ENCODE measurements around a stretch of chr17.

DNA sequence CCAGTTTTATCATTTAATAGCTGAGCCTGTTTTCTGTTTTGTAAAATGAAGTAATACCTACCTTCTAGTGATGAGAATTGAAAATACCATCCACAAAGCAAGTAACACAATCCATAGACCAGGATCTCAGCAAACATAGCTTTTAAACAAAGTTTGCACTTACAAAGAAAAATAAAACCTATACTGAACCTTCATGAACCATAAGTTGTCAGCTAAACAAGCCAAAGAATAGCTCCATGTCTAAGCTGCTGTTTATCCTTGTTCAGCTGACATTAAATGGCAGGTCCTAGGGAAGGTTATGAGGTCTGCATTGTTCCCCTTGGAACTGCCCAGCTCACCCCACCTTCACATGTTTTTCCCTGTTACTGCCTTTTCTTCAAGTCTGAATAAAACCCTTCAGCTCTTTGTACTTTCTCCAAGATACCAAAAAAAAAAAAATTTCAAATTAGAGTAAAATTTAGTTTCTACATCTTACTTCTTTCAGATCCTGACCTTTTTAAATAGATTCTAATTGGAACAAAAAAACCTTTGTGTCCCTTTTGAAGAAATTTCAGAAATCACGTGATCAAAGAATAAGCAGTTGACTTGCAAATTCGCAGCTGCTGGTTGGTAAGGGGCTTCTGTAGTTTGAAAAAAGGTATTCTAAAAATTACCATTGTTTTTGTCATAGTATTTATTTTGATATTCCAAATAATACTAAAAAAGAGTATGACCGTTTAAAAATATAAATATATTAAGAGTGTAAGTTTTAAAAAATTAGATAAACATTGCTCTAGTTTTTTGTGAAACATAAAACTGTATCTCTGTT, 71.8 kb downstream of the CDC27 start:
- PRO-cap, 2 experiments = no peak in any of the 2 experiments
- RAMPAGE, long total RNA, 5 experiments = no peak in any of the 5 experiments

DNA sequence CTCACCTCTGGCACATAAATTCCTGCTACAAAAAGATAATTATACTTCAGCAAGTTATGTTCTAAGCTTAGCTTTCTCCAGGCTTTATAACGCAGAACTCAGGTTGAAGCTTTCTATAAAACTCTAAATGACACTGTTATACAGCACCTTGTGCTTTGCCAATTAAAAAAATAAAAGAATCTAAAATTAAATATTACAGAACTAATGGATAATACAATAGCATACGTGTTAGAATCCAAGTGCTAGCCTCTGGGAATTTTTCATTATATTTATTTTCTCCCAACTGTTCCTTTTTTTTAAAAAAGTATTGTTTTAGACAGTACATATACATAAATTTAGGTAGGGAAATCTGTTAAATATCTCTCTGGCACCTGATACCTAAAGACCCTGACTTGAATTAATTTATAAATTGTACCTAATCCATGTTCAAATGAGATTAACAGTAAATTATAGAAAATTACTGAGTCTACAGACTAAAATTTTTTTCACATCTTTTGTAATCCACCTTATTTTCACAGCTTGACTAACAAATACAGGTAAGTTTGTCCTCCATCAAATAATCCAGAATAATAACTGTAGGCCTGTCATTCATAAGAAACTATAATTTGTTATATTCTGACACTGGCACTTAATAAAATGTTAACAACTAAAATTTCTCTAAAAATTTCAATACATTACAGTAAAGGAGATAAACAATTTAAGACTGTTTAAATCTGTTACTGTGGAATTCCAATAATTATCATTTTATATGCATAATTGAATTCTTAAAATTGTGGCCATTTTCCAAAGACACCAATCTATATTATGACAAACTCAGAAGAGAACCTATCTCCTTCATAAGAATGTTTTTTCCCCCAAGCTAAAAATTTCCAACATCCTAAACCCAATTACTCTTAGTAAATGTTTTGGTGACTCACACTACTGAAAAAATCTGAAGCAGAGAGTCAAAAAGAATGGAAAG, 69.9 kb downstream of the CDC27 start:
- PRO-cap, 2 experiments = no peak in any of the 2 experiments
- RAMPAGE, long total RNA, 5 experiments = no peak in any of the 5 experiments

GRCh38 chr17:47158715-47159297, 30.3 kb downstream of the CDC27 start:
- PRO-cap, 2 experiments = no peak in any of the 2 experiments
- RAMPAGE, long total RNA, 5 experiments = no peak in any of the 5 experiments

GRCh38 chr17:47218849-47219535, 9.8 kb downstream of the MYL4 start:
- PRO-cap, 2 experiments = no peak in any of the 2 experiments
- RAMPAGE, long total RNA, 5 experiments = no peak in any of the 5 experiments

DNA sequence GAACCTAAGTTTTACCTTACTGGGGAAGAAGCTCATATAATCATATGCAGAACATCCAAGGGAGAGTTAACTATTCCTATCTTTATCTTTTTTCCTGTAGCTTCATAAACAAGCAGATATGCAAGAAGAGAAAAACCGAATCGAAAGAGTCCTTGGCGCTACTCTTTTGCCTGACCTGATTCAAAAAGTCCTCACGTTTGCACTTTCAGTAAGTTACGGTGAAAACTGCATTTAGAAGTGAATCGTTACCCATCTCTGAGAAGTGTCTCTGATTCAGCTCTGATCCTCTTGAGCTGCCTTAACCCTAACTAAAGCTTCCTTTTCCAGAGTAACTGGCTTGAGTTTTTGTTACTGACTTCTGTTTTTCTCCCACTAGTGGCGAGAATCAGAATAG, 31.5 kb upstream of the KPNB1 start:
- PRO-cap, 2 experiments = no peak in any of the 2 experiments
- RAMPAGE, long total RNA, 5 experiments = no peak in any of the 5 experiments

DNA sequence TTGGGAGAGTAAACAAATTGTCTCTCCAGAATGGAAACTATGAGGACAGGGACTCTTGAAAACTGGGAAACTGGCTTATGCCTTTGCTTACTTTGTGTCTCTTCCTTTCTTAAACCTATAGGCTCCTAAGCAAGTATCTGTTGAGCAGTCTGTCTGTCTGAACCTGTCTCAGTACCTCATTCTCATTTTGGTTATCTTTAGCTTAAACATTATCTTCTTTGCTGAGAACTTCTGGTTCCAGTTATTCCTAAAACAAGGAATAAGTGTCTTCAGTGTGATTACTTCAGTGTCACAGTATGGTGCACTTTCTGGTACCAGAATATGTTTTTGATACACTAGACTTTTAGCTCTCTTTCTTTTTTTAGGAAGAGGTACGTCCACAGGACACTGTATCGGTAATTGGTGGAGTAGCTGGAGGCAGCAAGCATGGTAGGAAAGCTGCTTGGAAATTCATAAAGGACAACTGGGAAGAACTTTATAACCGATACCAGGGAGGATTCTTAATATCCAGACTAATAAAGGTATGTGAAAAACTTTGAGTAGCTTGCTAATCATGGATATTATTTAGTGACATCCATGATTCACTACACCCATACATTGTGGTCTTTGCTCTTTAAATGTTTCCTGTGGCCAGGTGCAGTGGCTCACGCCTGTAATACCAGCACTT, 30.9 kb upstream of the KPNB1 start:
- PRO-cap, 2 experiments = no peak in any of the 2 experiments
- RAMPAGE, long total RNA, 5 experiments = no peak in any of the 5 experiments

DNA sequence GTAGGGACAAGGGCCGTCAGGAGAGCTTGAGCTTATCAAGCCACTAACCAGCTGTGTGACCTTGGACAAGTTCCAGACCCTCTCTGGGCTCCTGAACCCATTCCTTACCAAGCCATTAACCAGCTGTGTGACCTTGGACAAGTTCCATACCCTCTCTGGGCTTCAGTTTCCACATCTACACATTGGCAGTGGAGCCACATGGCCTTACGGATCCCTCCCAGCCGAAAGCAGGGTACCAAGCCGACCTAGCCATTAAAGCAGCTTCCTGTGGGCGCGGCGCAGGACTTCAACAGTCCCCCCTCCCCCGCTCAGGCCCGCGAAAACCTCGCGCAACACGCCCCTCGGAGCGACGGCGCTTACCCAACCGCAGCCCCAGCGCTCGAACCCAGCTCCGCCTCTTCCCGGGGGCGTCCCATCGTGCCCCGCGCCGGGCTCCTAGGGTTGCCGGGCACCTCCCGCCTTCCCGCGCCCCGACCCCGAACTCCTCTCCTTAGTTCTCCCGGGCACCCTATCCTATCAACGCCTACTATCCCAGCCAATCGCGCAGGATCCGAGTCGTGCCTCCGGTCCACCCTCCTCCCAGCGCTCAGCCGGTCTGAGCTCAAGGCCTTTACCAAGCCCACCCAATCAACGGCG, 565 bp upstream of the KPNB1 start:
- PRO-cap, 2 experiments = peak in 2 of 2 experiments; most common plus-strand start position 415 of the sequence (in 1); most common minus-strand start position 229 of the sequence (in 1)
- RAMPAGE, long total RNA, 5 experiments = start-site peak on the minus strand in 1 of 5 experiments, centred at position 510 of the sequence, 50 reads per replicate

DNA sequence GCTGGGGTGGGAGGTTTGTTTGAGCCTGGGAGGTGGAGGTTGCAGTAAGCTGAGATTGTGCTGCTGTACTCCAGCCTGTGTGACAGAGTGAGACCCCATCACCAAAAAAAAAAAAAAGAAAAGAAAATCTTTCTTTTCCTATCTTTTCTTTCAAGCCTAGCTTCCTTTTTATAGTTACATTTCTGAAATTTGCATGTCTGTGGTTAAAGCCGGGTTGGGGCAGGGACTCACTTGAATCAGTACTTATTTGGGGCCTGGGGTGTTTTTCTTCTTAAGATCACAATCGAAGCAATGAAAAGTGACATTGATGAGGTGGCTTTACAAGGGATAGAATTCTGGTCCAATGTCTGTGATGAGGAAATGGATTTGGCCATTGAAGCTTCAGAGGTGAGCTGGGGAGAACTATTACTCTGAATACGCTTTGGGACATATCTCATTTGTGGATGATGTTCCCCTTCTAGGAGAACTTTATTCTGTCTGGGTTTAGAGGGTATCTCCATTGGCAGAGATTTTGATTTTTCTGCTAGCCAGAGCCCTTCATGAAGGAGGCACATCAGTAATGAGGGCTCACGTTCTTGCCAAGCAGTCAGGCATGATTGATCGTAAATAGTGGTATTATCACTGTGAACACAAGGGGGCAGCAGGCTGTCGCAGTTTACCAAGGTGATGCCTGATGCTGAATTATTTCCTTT, 14.3 kb downstream of the KPNB1 start:
- PRO-cap, 2 experiments = no peak in any of the 2 experiments
- RAMPAGE, long total RNA, 5 experiments = no peak in any of the 5 experiments

- PRO-cap, 2 experiments = no peak in any of the 2 experiments
- RAMPAGE, long total RNA, 5 experiments = no peak in any of the 5 experiments
Observed at GRCh38 chr17:47677643-47678673, 16.0 kb upstream of the TBKBP1 start.

DNA sequence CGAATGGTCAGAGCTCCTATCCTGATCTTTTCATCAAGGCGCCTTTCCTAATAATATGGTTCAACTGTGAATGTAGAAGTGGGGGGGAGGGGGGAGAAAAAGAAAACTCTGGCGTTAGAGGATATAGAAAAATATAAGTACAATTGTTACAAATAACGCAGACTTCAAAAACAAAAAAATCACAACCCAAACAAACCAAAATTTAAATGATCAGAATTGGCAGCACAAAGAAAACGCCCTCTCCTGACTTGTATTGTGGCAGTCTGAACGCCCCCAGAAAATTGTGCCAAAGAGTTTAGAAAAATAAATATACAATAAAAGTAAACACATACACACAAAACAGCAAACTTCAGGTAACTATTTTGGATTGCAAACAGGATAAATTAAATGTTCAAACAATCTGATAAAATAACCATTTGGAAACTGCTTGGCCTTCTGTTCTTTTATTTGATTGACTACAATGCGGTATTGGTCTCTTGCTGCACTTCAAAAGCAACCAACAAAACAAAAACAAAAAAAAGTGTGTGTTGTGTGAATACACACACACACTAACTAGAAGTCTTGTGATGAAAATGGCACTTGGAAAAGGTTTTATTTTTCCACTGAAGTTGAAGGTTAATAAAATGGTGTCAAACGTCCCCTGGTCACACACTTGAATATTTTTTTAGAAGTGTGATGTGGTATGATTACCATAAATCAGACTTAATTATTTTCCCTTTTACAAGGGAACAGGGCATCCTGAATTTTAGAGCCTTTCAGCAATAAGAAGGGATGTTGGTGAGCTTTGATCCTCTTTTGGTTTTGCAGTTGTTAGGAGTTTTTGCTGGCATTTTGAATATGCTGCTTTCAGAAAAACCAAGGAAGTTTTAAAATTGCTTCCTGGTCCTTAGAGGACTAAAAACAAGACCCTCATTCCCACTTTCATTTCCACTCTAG, 10.5 kb upstream of the TBKBP1 start:
- PRO-cap, 2 experiments = no peak in any of the 2 experiments
- RAMPAGE, long total RNA, 5 experiments = no peak in any of the 5 experiments

DNA sequence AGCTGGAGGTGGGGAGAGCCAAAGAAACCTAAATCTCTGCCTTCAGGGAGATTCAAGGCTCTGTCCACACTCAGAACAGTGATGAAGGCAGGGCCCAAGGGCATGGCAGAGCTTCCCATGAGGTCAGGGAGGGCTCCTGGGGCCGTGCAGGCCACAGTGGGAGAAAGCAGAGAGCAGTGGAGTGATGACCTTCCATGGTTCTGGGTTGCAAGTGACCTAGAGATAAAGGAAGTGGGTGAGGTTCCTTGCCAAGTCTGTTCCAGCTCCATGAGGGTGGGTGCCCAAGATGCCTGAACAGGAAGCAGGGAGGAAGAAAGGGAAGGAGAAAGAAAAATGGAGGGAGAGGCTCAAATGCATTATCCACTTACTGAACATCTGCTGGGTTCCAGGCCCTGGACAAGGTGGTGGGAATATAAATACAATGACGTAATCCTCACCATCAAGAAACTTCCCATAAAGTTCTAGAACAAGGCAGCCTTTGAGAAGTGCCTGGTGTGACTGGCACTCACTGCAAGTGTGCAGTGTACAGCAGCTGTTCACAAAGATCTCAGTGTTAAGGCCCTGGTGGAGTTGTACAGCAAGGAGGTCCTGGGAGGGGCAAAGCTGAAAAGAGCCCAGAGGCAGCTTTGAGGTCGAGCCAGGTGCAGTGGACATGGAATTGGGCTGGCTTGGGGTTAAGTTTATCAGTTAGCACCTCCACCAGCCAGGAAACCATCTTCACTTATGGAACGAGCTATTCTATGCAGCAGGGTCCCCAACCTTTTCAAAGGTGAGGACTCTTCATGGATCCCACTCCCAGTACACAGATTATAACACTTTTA, 13.4 kb downstream of the TBKBP1 start:
- PRO-cap, 2 experiments = no peak in any of the 2 experiments
- RAMPAGE, long total RNA, 5 experiments = no peak in any of the 5 experiments

GRCh38 chr17:47790728-47791588, 30.6 kb downstream of the OSBPL7 start:
- PRO-cap, 2 experiments = no peak in any of the 2 experiments
- RAMPAGE, long total RNA, 5 experiments = no peak in any of the 5 experiments

- PRO-cap, 2 experiments = no peak in any of the 2 experiments
- RAMPAGE, long total RNA, 5 experiments = no peak in any of the 5 experiments
Observed at GRCh38 chr17:47819894-47820901, 1.4 kb downstream of the OSBPL7 start.

DNA sequence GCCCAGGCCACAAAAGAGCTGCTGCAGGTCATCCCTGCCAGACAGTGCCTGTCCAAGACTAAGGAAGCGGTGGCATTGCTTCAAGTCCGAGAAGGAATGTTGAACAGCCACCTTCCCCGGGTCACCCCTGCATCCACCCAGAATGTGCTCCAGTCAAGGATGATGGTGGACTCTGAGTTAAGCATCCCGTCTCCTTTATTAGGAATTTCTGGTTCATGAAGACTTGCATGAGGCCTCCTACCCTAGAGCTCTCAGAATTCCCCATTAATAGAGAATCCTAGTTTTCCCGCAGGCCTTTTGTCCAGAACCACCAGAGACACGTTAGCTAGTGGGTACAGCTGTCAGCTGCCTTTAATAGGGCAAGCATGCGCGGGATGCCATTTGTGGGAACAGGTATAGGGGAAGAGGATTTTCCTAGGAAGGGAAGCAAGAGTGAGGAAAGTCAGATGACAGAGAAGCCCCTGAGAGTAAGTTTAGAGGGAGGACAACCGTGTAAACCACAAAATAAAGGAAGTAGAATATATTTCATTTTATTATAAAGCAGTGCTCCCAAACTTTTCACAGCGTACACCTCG, 1.4 kb upstream of the OSBPL7 start:
- PRO-cap, 2 experiments = no peak in any of the 2 experiments
- RAMPAGE, long total RNA, 5 experiments = no peak in any of the 5 experiments

GRCh38 chr17:48048449-48049497, 614 bp downstream of the NFE2L1 start:
- PRO-cap, 2 experiments = peak in 2 of 2 experiments; most common plus-strand start chr17:48048784 (in 1); most common minus-strand start chr17:48049120 (in 2)
- RAMPAGE, long total RNA, 5 experiments = start-site peak on the plus strand in 2 of 5 experiments, at chr17:48048773-48048813 at its widest, 401 to 548 reads per replicate

GRCh38 chr17:48111571-48112263, 4.2 kb downstream of the SNX11 start:
- PRO-cap, 2 experiments = no peak in any of the 2 experiments
- RAMPAGE, long total RNA, 5 experiments = no peak in any of the 5 experiments

DNA sequence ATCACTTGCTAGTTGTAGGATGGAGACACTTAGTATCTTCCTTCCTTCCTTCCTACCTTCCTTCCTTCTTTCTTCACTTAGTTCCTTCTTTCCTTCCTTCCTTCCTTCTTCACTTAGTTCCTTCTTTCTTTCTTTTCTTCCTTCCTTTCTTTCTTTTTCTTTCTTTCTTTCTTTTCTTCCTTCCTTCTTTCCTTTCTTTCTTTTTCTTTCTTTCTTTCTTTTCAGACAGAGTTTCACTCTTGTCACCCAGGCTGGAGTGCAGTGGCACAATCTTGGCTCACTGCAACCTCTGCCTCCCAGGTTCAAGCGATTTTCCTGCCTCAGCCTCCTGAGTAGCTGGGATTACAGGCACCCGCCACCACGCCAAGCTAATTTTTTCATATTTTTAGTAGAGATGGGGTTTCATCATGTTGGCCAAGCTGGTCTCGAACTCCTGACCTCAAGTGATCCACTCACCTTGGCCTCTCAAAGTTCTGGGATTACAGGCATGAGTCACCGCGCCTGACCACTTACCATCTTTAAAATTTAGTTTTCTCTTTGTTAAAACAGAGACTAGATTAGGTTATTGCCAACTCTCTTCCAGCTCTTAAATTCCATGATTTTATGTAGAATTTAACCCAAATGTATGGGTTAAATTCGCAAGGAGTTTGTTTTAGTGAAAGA, 91.9 kb downstream of the SKAP1 start:
- PRO-cap, 2 experiments = no peak in any of the 2 experiments
- RAMPAGE, long total RNA, 5 experiments = start-site peak on the minus strand in 1 of 5 experiments, centred at position 266 of the sequence, 14 reads per replicate

- PRO-cap, 2 experiments = no peak in any of the 2 experiments
- RAMPAGE, long total RNA, 5 experiments = no peak in any of the 5 experiments
Observed at GRCh38 chr17:48429065-48429546, 908 bp downstream of the SKAP1 start.

GRCh38 chr17:48526866-48527289, 3.9 kb downstream of the HOXB1 start:
- PRO-cap, 2 experiments = no peak in any of the 2 experiments
- RAMPAGE, long total RNA, 5 experiments = no peak in any of the 5 experiments

DNA sequence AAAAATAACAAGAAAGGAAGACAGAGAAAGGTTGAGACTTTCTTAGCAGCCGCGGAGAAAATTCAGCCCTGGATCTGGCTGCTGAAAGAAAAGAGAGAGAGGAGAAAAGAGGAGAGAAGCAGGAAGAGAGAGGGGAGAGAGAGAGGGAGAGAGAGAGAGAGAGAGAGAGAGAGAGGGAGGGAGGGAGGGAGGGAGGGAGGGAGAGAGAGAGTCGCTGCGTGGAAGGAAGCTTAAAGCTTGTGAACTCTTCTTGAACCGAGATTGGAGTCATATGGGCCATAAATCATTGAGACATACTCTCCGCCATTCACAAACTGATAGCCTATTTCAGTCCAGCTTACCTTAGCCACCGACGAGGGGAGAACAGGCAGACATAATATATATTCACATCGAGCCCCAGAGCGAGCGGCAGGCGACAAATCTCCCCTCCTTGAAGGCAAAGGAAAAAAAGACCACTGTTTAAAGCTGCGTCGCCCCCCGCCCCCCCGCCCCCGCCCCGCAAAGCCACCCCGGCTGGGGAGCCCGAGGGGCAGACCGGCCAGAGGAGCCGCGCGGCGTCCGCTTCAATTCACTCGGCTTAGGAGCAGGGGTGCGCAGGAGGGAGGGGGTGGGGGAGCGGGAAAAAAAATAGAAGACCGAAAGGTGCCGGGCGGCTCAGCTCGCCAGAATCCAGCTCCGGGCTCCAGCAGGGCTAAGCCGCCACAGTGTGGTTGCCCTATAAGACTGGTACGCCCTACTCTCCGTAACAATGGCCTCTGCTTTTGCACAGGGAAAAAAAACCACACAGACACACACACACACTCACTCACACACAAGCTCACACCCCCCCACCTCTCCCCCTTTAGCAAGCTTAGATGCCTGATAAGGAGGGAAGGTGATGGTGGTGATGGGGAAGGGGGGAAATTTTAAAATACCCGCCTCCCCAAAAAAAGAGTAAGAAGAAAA, 10.6 kb upstream of the HOXB2 start:
- PRO-cap, 2 experiments = peak in 1 of 2 experiments; most common minus-strand start position 579 of the sequence (in 1)
- RAMPAGE, long total RNA, 5 experiments = no peak in any of the 5 experiments

All from thyroid gland (tissue), 7 donors.